Right atrium auricular region (tissue), 2 donors: ENCODE measurements around a stretch of chr10.

DNA sequence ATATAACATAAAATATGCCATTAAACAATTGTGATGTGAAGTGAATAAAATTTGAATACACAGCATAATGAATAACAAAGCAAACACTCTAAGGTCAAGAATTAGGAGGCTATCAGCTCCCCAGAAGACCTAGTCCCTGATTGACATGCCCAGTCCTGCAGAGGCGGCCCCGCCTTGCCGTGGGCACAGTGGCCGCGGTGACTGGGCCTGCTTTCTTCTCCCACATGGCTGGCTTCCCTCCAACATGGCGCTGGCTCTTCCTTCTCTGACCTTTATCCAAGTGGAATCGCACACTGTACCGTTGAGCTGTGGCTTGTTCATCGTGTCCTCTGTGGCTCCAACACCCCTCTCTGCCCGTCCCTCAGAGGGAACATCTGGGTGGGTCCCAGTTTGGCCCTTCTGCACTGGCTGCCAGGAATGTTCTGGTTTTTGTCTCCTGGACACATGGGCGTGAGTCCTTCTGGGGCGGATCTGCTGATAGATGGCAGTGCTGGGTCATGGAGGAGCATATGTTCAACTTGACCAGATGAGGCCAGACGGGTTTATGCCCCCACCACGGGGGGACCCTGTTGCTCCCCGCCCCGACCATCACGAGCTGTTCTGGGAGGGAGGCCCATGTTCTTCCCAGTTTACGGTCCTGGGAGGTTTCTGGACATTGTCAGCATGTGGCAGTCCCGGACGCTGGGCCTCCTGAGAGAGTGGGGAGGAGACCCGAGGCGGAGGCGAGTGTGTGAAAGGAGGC, 63.4 kb downstream of the LHPP start:
- PRO-cap = no peak
- RAMPAGE, long total RNA, 2 experiments = no peak in any of the 2 experiments

DNA sequence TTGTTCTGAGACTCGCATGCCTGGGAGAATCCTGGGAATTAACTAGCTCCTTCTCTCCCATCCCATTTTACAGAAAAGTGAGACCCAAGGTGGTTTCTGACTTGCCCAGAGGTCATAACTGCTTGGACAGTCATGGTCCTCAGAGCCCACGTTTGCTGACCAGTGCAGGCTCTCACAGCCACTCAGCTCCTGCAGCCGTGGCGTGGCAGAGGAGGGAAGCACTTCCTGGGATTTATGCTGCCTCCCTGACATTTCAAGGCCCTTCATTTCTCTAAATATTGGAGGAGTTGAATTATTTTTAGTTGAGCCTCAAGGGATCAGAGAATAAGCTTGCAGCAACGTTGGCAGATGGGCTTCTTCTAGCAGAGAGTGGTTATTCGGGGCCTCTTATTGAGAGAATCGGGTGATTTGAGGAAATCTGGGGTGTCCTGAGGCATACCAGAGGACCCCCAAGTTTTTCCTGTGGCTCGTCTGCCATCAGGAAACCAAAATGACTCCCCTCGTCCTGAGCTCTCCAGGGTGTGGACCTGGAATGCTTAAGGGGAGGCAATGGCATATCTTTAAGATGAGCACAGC, 77.1 kb downstream of the LHPP start:
- PRO-cap = no peak
- RAMPAGE, long total RNA, 2 experiments = no peak in any of the 2 experiments

DNA sequence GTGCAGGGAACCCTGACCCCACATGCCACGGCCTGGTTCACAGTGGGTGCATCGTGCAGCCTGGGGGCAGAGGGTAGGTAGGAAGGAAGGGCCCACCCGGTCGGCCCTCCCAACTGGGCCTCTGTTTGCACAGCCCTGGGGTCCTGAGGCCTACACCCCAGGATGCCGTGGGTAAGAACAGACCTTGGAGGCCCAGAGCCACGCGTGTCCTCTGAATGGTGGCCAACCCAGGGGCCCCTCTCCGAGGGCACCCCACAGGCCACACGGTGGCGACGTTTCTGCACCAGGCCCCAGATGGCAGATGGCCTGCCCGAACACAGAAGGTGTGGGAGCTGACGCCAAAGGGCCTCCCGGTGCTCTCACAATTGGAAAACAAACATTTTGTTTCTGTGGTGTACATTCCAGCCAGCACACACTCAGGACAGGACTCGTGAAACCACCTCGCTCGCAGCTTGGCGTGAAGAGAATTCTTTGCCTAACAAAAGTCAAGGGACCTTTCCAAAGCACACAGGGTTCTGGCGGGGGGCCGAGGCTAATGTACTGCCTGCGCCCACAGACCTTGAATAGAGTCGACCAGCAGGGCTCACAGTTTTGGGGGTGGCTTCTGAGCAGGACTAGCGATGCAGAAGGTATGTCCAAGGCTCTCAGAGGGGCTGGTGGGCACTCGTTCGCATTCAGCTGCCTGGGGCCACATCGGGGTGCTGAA, 112.1 kb downstream of the FAM53B start:
- PRO-cap = unidirectional peak, plus-strand start at position 399 of the sequence
- RAMPAGE, long total RNA, 2 experiments = no peak in any of the 2 experiments

DNA sequence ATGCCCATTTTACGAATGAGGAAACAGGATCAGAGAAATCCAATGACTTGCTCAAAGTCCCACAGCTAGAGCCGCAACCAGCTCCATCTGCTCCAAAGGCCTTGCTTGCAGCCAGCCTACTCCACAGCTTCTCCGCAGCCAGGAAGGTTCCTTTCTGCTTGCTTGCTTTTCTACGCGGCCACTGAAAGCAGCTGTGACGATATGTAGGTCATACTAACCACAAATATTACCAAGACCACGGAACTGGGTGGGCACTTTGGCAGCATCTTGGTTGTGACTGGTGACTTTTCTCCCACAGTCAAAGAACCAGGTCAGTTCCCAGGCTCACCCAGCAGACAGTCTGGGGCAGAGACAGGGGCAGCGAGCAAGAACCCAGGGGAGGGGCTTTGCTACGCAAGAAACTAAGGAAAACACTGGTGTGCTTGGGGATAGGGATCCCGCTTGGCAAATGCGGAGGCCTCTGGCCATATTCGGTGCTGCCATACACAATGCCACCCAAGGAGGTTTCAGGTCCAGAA, 86.3 kb downstream of the FAM53B start:
- PRO-cap = no peak
- RAMPAGE, long total RNA, 2 experiments = no peak in any of the 2 experiments

- PRO-cap = no peak
- RAMPAGE, long total RNA, 2 experiments = no peak in any of the 2 experiments
Measured at GRCh38 chr10:124698149-124698561, 46.0 kb downstream of the FAM53B start.

DNA sequence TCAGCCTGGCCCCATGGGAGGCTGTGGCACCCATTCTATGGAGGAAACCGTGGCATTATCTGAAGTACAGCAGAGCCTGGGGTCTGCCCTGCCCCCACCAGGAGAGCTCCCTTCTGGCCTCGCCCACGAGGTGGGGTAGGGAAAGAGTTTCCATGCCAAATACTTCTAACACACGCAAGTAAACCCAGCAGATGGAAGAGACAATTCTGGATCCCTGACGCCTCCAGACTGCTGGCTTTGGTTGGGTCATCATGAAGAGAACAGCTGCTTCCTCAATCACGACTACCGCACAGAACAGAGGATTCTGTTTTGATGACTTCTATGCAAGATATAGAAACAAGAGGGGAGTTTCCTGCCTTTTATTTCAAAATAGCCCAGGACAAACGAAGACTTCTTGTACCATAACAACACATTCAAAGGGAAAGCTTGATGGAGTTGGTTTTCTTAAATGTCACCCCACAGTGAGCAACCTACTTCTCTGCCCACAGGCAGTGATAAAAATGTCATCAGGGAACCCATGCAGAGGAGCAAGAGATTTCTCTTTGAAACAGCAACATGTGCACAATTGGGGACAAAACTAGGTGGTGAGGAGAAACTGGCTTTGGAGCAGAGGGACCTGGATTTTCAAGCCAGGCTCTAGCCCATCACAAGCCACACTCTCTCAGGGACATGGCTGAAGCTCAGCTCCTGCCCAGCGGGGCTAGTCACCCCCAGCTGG, 15.7 kb downstream of the FAM53B start:
- PRO-cap = no peak
- RAMPAGE, long total RNA, 2 experiments = no peak in any of the 2 experiments

- PRO-cap = no peak
- RAMPAGE, long total RNA, 2 experiments = no peak in any of the 2 experiments
Measured at GRCh38 chr10:124741803-124742409, 2.3 kb downstream of the FAM53B start.

- PRO-cap = no peak
- RAMPAGE, long total RNA, 2 experiments = no peak in any of the 2 experiments
Measured at GRCh38 chr10:124747172-124747495, 3.0 kb upstream of the FAM53B start.

GRCh38 chr10:124802007-124802752, 561 bp downstream of the ABRAXAS2 start:
- PRO-cap = no peak
- RAMPAGE, long total RNA, 2 experiments = no peak in any of the 2 experiments

DNA sequence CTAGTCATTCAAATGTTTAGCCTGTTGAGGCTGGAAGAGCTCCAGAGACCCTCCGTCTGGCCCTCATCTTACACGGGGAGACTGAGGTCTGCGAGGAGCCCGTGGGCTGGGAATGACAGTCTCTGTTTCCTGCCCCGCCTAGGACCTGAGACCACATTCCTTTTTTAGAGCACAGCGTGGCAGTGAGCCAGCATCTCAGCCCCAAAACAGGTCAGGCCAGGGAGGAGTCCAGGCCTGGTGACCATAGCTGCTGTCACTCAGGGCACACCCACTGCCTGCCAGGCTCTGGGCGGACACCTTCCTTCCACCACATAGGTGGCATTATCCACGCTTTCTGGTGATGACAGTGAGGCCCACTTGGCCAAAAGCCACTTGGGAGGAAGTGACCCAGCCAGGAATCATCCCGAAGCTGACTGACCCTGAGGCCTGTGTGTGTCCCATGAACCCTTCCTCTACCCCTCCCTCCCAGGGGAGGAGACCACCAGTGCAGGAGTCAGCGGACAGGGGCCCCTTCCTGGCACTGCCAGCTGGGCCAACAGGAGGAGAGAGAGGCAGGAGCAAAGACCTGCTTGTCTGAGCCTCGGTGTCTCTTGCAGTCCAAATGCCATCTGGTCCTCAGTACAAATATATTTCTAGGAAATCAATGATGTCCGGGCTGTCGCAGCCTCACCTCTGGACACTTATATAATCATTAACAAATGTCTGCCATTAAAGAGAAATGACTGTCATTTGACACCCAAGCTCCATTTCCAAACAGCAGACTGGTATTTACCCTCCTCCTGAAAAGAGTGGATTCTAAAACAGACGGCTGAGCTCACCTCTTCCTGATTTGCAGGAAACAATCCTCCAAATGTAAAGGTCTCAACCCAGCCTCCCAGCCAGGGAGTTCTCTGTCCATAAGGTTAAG, 62.9 kb downstream of the ABRAXAS2 start:
- PRO-cap = no peak
- RAMPAGE, long total RNA, 2 experiments = no peak in any of the 2 experiments

- PRO-cap = no peak
- RAMPAGE, long total RNA, 2 experiments = start-site peak on the plus strand in 1 of 2 experiments, at chr10:124936110-124936381 at its widest, 5 reads per replicate
Measured at GRCh38 chr10:124935854-124936493, 5.9 kb upstream of the ZRANB1 start.

DNA sequence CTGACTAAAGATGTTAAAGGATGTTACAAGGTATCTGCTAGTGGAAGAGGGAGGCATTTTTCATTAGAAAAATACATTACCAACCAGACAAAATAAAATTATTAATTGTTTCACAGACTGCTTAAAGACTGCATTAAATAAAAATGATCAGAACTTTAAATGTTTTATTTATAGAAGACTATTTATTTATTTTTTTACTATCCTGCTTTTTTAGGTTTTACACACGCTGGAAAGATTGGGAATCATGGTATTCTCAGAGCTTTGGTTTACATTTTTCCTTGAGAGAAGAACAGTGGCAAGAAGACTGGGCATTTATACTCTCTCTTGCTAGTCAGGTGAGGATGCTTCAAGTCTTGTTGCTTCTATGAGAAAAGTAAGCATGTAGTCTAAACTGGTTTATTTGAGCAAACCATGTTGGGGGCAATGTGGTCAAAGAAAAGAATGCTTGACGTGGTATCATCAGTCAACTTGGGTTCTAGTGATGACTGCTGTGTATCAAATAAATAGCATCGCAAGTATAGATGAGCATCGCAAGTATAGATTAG, 39.6 kb downstream of the ZRANB1 start:
- PRO-cap = no peak
- RAMPAGE, long total RNA, 2 experiments = no peak in any of the 2 experiments

DNA sequence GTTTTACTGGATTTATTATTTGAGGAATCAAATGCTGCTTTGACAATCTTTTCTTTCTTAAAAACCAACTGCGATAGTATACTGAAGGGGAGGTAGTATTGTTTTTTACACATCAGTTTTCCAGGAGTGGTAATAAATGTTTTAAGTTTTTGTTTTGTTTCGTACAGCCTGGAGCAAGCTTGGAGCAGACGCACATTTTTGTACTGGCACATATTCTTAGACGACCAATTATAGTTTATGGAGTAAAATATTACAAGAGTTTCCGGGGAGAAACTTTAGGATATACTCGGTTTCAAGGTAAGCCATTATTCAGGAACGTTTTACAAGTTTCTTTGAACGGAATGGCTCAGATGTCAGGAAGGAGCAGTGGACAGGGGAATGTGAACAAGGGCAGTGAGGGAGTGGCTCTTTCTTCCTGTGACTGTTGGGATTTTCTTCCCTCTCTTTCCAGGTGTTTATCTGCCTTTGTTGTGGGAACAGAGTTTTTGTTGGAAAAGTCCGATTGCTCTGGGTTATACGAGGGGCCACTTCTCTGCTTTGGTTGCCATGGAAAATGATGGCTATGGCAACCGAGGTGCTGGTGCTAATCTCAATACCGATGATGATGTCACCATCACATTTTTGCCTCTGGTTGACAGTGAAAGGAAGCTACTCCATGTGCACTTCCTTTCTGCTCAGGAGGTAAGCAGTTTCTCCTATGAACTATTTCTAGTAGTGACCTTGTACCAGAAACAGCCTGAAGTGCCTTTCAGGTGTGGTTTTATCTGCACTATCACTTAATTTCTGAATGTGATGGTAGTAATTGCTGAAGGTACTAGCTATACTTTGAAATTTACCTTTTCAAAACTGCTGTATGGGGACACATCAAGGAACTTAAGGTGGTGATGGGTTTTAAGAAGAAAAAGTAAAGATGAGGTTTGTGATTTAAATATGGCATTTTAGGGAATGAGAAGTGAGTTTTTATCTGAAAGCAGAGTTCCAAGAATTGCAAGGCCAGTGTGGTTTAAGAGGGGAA, 41.4 kb downstream of the ZRANB1 start:
- PRO-cap = no peak
- RAMPAGE, long total RNA, 2 experiments = no peak in any of the 2 experiments

DNA sequence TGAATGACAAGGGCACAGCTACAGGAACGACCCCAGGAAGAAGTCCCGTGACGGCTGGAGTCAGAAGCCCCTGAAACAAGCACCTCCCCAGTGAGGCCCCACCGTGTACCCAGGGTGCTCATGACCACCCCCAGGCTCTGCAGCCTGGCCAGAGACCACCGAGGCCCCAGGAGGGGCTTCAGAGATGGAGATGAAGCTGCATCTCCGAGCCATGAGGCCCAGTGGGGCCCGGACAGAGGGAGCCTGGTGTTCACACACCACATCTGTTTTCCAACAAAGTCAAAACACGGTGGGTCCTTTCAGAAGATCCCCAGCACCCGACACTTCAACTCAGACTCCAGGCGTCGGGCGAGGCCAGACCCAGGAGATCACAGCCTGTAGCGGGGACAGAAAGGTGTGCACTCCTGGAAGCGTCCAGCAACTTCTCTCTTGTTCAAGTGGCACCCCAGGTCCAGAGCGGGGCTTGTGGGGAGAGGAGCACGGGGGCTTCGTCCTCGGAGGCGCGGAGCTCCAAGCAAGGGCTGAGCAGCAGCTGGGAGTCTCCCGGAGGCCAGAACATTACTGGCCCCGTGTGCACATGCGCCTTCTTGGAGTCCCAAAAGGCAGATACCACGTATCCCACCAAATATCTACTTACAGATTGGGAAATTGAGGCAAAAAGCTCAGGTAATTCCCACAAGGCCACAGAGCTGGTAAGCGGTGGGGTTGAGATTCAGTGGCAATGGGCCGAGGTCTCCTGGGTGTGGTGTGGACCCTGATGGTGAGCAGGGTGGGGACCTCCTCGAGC, 31.1 kb downstream of the CTBP2 start:
- PRO-cap = no peak
- RAMPAGE, long total RNA, 2 experiments = no peak in any of the 2 experiments

DNA sequence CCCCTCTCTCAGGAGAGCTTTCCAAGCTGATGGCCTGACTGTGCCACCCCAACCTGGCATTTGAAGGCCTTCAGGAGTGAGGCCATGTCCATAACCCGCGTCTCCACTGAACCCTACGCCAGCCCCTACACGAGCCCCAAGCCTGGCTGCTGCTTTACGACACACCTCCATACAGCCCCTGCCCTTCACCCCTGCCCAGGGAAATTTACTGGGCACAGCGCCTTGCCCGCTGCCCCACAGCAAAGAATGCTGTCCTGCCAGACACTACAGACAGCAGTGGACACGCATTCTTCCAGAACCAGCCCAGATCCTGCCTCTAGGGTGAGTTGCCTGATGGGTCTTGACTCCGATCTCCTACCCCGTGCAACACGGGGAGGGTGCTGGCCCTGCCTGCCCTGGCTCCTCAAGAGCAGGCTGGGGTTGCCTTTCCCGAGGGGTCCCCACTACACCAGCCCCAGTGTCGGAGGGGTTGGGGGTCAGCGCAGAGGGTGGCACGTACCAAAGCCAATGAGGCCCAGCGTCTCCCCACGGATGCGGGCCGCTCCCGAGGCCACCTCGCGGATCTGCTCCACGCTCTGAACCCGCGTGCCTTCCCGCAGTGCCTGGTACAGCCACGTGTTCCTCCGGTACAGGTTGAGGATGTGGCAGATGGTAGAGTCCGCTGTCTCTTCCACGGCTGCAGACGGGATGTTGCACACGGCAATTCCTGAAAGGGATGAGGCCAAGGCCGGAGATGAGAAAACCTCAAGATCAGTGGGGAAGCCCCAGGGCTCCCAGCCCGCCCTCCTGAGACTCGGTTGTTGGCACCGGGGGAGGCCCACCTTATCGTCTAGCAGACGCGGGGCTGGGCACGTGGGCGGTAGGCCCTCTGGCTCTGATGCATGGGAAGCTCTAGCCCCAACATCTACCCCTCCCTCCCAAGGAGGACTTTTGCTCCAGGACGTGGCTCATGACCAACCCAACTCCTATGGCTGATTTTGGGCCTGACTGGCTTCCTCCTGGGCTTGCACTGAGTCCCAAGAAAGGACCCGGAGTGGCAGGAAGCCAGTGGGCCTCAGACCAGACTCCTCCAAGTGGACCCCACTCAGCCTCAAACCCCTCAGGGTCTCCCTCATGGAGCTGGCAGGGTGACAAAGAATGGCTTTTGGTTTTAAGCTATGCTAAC, 30.0 kb downstream of the CTBP2 start:
- PRO-cap = no peak
- RAMPAGE, long total RNA, 2 experiments = no peak in any of the 2 experiments

DNA sequence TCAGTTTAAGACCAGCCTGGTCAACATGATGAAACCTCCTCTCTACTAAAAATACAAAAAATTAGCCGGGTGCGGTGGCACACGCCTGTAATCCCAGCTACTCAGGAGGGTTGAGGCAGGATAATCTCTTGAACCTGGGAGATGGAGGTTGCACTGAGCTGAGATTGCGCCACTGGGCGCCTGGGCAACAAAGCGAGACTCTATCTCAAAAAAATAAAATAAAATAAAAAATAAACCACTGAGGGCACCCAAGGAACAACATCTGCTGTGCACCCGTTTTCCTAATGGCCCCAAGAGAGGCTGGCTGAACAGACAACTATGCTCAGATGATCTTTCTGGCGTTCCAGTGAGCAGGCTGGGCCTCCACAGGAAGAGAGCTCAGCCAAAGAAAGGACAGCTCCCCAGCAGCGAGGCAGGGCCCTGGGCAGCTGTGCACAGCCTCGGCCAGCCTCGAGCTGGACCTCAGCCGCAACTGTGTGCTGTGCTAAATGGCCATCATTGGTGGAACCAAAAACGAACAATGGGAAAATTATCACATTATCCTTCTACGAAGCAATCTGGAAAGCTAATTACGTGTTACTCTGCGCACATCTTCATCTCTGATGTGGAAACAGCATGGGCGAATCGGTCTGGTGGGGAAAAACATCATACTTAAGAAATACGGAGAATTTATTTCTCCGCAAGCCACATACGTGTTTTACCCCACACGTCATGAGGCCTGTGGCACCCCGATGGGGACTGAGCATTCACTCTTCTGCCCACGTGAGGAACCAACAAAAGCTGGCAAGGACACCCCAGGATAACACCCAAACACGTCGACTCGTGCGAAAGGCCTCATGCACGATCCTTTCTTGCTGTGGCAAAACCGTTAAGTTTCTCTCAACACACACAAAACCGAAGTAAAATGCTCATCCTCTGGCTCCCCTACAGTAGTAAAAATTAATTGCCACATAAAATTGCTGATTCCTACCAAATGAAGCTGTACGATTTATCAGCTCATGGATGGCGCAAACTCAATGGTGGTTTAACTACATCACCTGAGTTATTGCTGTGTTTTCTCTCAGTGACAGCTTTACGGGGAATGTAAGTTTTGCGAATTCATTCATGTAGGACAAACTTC, 35.1 kb upstream of the CTBP2 start:
- PRO-cap = no peak
- RAMPAGE, long total RNA, 2 experiments = no peak in any of the 2 experiments

GRCh38 chr10:125084030-125084598, 56.2 kb upstream of the CTBP2 start:
- PRO-cap = bidirectional peak, plus-strand start at chr10:125084514, minus-strand start at chr10:125084292
- RAMPAGE, long total RNA, 2 experiments = no peak in any of the 2 experiments

GRCh38 chr10:125085701-125086277, 57.9 kb upstream of the CTBP2 start:
- PRO-cap = no peak
- RAMPAGE, long total RNA, 2 experiments = no peak in any of the 2 experiments

GRCh38 chr10:125086541-125087200, 58.8 kb upstream of the CTBP2 start:
- PRO-cap = no peak
- RAMPAGE, long total RNA, 2 experiments = no peak in any of the 2 experiments

DNA sequence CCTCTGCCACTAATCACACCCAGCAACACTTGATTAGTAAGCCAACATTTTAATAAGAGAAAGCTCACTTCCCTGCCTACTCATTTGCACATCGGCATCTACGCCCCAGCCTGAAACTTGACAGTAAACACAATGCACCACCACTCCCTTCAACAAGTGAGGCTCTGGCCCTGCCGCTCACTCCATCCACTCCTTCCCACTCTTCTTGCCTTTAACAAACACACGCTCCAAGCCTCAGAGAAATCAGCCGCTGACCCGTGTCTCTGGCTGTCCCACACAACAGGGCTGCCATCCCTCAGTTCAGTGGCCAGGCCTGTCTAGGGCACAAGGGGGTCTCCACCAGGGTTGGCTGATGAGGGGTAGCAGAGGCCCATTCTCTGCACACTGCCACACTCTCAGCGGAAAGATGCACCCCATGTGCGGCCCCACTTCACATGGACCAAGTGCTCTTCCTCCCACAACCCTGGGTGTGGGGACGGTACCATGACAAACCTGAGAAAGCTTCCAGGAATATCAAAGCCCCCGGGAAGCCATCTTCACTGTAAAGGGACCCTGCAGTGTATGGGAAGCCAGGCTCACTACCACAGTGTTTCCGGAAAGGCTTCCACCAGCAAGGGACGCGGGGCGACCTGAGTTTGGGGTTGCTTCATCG, 78.0 kb upstream of the CTBP2 start:
- PRO-cap = no peak
- RAMPAGE, long total RNA, 2 experiments = no peak in any of the 2 experiments